Heart right ventricle (tissue), 2 donors: Measurements from ENCODE around the genes APOBEC3H and TMA7B.

GRCh38 chr22:38985205-38985703, 3.1 kb downstream of the APOBEC3B start:
- PRO-cap, 2 experiments: no peak in any of the 2 experiments

GRCh38 chr22:39066653-39067504, 10.2 kb upstream of the APOBEC3G start:
- PRO-cap, 2 experiments: no peak in any of the 2 experiments

DNA sequence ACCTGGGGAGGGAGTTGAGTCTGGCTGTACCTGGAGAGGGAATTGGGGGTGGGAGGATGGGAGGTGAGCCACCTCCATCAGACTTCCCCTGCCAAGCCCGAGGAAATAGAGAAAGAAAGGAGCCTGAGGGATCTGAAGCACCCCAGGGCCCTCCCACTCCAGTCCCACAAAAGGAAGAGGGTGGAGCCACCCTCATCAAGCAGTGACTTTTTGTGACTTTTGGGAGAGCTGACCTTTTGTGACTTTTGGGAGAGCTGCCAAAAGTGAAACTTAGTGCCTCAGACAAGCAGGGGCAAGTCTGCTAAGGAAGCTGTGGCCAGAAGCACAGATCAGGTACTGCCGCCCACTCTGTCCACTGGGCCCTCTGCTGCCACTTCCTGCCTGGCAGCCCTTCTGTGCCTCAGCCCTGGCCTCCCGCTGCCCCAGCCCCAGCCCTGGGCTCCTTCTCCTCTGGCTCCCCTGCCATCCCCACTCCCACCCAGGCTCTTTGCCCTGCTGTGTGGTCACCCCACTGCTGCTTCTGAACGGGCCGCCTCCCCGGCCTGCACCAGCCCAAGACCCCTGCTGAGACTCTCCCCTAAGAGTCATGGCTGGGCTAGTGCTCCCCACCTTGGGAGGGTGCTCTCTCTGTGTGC, at the start of gene APOBEC3H:
Gene APOBEC3H, plus strand, starts transcription at position 234 of the 635 bp plus-strand sequence.
- PRO-cap, 2 experiments: peak in 1 of 2 experiments; most common plus-strand start position 281 of the sequence (in 1); most common minus-strand start position 107 of the sequence (in 1)

- PRO-cap, 2 experiments: no peak in any of the 2 experiments
These were observed 32.7 kb upstream of the CBX7 start for GRCh38 chr22:39184951-39185810.

DNA sequence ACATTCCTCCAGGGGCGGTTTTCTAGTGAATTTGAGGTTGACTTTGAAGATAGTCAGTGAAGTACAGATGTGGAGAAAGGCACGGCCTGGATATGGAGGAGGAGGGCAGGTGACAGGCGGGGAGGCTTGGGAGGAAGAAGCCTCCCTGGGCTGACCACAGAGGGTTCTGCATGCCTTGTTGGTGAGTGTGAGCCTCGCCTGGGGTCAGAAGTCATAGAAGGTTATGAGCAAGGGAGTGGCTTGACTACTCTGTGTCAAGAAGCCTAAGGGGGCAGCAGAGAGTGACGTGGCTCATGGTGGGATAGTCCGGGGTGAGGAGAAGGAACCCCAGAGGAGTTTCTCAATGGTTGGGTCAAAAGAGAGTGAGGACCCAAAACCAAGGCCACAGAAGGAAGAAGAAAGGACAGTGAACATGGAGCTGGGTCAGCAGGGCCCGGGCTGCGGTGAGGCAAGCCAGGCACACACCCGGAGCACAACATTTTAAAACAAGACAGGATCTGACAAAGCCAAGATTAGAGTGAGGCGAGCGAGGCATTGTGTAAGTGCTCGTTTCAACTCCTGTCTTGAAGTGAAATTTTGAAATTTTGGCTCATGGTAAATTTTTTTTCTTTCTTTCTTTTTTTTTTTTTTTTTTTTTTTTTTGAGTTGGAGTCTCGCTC, 32.0 kb downstream of the PDGFB start:
- PRO-cap, 2 experiments: no peak in any of the 2 experiments

DNA sequence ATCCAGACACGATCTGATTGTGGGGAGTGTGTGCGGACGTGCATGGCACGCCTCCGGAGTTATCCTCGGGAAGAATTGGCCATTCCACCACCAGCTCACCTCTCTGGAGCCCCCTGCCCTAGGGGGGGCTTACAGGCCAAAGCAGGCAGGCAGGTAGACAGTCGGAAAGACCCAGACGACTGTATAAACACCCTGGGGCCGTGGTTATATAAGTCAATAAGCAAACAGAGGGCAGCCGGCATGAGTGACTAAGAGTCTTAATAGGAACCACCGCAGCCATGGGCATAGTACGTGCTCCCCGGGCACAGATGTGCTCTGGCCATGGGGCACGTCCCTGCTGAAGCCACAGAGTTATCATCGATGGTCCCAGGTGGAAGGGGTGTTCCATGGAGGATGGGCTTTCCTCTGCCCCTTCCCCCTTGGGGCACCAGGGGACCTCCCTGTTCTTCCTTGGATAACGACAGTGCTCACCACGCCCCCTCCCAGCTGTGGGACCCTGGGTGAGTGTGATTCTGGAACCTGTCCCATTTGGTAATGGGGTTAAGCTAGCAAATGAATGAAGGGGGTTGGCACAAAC, 7.3 kb upstream of the PDGFB start:
- PRO-cap, 2 experiments: no peak in any of the 2 experiments

DNA sequence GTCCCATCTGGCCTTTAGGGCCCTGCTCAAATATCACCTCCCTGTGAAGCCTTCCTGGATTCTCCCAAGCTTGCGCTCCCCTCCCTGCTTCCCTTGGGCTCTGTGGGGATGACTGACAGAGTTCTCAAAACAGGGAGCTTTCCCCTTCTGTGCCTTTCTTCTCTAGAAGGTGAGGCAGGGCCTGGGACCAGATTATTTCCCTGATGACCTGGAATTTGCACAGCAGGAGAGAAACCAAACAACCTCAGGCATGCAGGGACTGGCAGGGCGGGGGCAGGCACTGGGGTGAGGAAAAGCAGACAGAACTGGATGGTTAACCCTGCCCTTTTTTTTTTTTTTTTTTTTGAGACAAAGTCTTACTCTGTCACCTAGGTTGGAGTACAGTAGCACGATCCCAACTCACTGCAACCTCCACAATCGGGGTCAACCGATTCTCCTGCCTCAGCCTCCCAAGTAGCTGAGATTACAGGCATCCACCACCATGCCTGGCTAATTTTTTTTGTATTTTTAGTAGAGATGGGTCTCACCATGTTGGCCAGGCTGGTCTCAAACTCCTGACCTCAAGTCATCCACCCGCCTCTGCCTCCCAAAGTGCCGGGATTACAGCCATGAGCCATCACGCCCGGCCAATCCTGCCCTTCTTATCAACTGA, 11.4 kb downstream of the SYNGR1 start:
- PRO-cap, 2 experiments: no peak in any of the 2 experiments

GRCh38 chr22:39416487-39416878, 16.9 kb downstream of the TAB1 start:
- PRO-cap, 2 experiments: no peak in any of the 2 experiments

GRCh38 chr22:39448378-39448956, 8.3 kb upstream of the MGAT3 start:
- PRO-cap, 2 experiments: no peak in any of the 2 experiments

- PRO-cap, 2 experiments: no peak in any of the 2 experiments
These were observed 2.6 kb upstream of the MGAT3 start for GRCh38 chr22:39454157-39454674.

GRCh38 chr22:39457596-39458474, 1.0 kb downstream of the MGAT3 start:
- PRO-cap, 2 experiments: peak in 2 of 2 experiments; most common plus-strand start chr22:39458254 (in 1); most common minus-strand start chr22:39458151 (in 1)

GRCh38 chr22:39468730-39469456, 12.1 kb downstream of the MGAT3 start:
- PRO-cap, 2 experiments: no peak in any of the 2 experiments

- PRO-cap, 2 experiments: no peak in any of the 2 experiments
These were observed 258 bp upstream of the TMA7B start for GRCh38 chr22:39960042-39960235.

GRCh38 chr22:39960236-39960653, at the start of gene TMA7B:
Gene TMA7B, plus strand, starts transcription at chr22:39960397.
- PRO-cap, 2 experiments: no peak in any of the 2 experiments

DNA sequence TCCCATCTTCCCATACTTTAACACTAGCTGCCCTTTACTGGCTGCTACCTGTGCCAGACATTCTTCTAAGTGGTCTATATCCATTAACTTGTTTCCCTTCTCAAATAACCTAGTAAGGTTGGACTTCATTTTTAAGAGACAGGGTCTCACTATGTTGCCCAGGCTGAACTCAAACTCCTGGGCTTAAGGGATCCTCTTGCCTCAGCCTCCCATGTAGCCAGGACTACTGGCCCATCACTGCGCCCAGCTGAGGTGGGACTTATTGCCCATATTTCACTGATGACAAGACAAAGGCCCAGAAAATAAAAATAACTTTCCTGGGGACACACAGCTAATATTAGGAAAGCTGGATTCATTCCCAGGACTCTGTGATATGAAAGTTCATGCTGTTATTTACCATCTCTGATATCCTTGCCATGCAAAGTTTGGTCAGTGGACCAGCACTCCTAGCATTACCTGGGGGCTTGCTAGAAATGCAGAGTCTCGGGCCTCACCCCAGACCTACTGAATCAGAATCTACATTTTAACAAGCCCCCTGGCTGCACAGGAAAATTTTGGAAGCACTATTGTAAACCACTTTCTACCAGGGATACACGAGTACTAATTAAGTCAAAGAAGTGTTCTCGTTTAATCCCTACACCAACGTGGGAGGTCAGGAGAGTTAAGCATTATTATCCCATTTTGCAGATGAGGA, 2.7 kb upstream of the FAM83F start:
- PRO-cap, 2 experiments: peak in 1 of 2 experiments; most common plus-strand start position 421 of the sequence (in 1); most common minus-strand start position 235 of the sequence (in 1)

- PRO-cap, 2 experiments: no peak in any of the 2 experiments
These were observed 28.2 kb downstream of the FAM83F start for GRCh38 chr22:40022798-40023466.

DNA sequence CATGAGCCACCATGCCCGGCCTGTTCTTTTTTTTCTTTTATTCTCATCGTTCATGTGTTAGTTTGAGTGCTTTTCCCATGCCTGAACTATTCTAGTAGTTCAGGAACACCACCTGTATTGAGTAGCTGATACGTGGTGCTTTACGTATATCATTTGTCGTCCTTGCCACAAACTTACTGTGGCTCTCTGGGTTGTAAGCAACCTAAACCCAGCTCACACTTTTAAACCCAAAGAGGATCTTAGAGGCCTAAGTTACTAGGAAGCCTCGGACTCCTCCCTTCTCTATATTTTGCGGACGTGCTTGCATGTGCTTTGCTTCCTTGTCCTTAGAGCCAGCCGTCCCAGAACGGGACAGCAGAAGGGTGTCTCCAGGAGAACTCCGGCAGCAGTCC, 33.6 kb downstream of the TNRC6B start:
- PRO-cap, 2 experiments: peak in 1 of 2 experiments; most common plus-strand start position 335 of the sequence (in 1)

GRCh38 chr22:40220599-40221275, 43.0 kb downstream of the TNRC6B start:
- PRO-cap, 2 experiments: no peak in any of the 2 experiments

- PRO-cap, 2 experiments: no peak in any of the 2 experiments
These were observed 47.1 kb downstream of the TNRC6B start for GRCh38 chr22:40224702-40225372.

- PRO-cap, 2 experiments: no peak in any of the 2 experiments
These were observed 23.3 kb upstream of the ADSL start for GRCh38 chr22:40323056-40323408.